Measurements from ENCODE around the gene CDK8.

- PRO-cap: no peak
Observed at GRCh38 chr13:24626558-24627018, 53.6 kb upstream of the ATP12A start.

DNA sequence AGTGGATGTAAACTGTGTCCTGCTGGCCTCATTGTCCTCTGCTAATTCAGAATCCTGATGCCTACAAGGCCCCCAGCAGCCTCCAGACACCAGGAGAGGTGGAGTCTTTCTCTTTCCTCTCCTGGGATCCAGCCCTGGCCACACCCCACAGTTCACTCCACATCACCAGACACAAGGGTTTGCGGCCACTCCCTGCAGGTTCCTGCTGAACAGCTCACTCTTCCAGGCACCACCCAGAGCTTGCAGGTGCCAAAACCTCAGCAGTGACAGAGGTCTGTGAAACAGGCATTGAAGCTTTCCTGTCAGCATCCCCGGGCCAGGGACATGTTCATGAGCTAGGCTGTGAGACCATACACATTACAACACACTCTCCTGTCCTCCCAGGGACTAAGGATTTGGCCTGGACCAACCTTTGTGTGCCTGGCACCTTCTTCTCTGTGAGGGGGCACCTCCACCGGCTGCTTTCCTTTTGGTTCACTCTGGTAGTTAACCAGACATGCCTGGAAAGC lies 11.2 kb upstream of the ATP12A start:
- PRO-cap: no peak

DNA sequence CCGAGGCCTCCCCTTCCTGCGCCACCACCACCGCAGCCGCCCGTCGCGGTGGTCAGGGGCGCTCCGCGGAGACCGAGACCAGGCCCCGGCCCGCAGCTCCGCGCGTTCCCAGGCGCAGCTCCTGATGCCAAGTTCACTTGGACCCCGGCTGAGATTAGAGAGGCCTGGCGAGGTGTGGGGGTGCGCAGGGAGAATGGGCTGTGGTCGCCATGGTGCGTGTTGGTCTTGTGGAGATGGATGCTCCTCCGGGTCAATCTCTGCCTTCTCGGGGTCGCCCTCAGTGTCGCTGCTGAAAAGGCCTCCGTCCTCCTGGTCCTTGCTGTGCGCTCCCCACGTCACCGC lies 17.9 kb upstream of the RNF17 start:
- PRO-cap: no peak

DNA sequence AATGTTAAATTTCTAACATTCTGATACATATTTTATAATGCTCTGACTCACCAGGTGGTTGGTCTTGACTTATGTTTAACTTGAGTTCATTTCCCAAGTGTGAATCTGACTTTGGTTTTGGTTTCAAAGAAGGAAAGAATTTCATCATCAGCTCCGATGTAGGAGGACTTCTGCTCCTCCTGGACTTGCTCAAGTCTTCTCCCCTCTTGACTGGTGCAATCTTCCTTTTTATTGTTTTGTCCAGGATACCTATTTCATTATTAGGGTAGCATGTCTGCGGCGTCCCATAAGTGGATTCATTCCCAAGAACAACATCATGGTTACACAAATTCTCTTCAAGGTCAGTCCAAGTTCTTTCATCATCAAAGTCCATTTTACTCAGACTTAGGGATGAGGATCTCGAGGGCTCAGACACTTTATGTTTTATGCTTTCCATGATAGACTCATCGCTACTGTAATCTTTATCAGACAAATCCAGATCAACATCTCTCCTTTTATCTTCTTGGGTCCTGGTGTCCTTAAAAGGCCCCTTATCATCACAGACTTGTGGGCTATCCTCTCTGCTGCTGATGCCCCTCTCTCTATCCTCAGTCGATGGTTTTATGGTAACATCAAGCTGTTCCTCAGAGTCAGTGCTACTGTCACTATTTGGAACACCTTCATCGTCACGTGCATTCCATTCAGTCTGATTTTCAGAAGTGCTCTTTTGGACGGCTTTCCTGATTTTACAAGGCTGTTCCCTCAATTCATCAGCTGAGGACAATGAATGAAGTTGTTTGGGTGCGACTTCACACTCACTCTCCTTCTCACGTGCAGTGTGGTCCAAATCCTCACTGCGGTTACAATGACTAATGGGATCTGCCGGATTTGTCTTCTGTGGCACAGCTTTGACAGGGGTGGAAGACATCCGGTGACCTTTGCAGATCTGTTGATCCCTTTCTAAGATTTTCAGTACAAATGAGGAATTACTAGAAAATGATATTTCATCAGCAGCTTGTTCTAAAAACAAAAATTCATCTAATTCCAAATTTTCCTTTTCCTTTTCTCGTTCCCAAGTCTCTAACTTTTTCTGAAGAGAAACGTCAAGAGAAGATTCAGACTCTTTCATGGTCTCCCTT lies 17.0 kb downstream of the CENPJ start:
- PRO-cap: no peak

GRCh38 chr13:25046912-25047755 lies 48.8 kb upstream of the PABPC3 start:
- PRO-cap: no peak

DNA sequence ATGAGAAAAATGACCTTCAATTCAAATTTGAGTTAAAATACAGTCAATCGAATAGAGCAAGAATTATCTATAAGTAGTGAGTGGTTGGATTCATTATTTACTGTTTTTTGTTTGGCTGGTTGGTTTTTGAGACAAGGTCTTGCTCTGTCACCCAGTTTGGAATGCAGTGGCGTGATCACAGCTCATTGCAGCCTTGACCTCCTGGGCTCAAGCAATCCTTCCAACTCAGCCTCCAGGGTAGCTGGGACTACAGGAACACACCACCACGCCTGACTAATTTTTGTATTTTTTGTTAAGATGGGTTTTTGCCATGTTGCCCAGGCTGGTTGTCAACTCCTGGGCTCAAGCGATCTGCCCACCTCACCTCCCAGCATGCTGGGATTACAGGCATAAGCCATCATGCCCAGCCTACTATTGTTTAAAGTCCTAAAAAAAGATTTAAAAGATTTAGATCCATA lies 25.0 kb downstream of the MTMR6 start:
- PRO-cap: no peak

DNA sequence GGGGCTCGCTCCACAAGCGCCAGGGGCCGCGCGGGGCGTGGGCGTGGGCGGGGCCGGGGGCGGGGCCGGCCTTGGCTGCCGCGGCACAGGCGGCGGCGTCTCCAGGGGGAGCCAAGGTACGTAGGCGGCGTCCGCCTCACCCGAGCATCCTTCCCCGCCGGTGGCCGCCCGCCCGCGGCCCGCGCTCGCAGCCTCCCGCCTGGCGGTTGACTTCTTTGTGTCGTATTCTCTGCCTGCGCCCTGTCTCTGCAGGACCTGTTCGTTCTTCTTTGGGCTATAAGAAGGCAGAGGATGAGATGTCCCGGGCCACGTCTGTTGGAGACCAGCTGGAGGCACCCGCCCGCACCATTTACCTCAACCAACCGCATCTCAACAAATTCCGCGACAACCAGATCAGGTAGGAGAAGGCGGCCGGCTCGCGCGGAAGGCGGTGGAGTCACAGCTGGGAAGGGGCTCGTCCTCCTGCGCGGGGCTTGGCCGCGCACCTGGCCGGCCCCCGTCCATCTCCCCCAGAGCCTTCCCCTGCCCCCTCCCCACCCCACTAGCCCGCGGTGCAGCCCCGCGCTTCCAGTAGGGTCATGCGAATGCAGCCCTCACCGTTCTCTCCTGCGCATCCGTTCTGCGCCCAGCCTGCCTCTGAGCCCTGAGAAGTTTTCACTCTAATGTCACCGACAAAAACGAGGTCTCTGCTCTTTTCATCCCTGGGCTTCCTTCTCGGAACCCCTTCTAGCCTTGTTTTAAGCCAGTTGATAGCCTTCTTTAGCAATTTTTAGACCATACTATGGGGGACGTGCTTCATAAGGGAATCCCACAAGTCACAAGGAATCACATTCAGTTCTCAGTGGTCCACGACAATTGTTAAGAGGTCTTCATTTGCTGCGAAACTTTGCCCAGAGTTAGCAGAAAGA lies 97.2 kb downstream of the ATP8A2 start:
- PRO-cap: no peak

DNA sequence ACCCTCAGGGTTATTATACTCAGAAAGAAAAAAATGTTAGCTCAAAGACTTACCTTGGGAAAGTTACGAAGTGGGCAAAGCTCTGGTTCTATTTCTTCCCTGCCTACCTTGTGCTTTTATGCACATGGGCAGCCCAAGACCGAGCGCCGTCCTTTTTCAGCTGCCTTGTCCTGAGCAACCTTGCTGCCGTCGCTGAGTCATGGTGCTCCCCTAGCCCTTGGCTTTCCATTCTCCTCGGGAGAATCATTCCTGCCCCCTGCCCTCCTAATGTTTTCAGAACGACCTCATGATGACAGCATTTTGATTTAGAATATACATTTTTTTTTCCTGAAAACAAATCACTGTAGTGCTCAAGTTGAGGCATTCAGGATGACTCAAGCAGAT lies 279.9 kb downstream of the SHISA2 start:
- PRO-cap: no peak

DNA sequence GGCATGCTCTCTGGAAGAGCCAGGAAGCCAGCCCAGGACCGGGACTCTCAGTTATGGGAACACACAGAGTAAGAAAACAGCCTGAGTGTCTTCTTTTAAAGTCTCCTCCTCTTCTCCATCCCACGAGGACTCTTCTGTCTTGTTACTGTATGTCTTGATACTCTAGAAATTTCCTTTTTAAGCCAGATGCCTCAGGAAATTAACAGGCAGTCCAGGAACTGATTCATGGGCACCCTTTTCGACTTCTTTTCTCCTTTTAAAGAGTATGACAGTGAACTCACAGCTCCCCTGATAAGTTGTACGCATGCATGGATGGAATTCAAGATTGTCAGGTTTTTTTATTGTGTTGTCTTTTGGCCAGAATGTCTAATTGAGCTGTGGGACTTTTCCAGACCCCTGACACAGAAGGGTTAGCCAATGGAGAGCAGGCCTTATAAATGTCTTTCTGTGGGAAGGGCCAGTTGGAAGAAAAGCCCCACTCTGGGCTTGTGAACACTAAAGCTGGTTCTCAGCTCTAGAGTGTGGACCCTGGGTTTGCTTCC lies 33.5 kb downstream of the SHISA2 start:
- PRO-cap: no peak

DNA sequence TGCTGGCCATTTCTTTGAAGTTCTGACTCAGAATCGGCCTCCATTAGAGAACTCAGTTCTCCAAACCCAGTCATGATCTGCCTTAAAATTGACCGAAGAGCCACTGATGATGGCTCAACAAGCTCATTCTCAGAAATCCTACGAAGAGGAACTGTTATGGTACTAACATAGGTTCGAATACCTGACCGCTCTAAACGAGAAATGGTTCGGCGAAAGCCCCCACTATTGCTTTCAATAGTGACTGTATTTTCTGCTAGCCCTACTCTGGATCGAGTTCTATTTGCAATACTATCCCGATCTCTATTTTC lies 7.8 kb downstream of the RNF6 start:
- PRO-cap: no peak

- PRO-cap: bidirectional peak, plus-strand start at chr13:26254129, minus-strand start at chr13:26254077; bidirectional peak, plus-strand start at chr13:26254505, minus-strand start at chr13:26254352
Observed at GRCh38 chr13:26253517-26254572, at the start of gene CDK8. CDK8 (plus strand) TSS chr13:26254129.

- PRO-cap: no peak
Observed at GRCh38 chr13:26255244-26255669, 1.3 kb downstream of the CDK8 start.

DNA sequence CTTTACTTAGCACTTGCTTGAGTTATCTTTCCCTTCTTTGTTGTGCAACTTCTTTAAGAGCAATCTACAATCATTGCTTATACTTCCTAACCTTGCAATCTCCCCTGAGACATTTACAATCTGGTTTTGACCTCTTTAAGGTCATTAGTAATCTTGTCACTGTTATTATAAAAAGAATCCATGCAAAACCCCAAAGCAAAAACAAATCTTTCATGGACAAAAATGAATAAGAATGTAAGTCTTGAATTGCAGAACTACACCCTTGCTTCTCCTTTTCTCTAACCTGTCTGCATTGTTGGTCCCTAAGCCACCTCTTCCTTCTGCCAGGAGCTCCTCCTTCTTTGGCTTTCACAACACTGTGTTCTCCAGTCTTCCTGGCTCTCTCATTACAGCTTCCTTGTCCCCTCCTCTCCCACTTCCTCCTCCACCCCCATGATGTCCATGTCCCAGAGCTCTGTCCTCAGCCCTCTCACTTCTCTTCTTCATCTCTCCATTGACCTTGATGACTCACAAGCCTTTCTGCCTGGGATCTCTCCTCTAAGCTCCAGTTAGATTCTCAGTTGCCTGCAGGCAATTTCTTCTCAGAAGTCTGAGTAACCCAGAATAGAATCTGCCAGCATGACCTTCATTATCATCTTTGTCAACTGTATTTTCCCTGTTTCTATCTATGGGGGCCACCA lies 100.4 kb upstream of the WASF3 start:
- PRO-cap: no peak

GRCh38 chr13:26966139-26966511 lies 205.5 kb downstream of the USP12 start:
- PRO-cap: unidirectional peak, plus-strand start at chr13:26966275

DNA sequence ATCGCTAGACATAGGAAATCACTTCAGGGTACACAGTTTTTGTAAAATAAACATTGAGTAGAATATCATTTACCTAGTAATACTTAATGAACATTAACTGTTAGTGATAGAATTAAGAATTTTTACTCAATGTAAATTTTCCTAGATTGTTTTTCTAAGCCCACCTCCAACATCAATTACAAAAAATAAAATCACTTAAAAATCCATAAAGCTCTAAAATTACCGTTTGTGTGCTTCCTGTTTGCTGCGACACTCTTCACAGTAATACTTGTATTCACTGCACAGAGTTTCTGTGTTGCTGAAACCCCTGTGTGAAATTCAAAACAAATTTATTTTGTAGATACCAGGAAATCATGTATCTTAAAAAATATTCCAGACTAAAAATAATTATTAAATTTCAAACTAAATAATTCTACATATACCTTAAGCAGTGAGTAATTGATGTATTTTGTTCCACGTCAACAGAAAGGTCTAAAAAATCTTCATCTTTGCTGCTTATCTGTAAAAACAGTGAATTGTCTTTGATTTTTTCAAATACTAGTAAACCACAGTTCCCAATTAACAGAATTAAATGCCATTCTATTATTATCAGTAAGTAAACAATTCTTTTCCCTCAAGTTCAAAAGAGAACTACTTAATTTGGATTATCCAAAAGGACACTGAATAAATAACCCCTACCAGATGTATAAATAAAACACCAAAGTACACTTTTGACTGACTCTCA lies 81.8 kb downstream of the USP12 start:
- PRO-cap: no peak

- PRO-cap: no peak
Observed at GRCh38 chr13:27153836-27154299, 17.7 kb downstream of the USP12 start.

DNA sequence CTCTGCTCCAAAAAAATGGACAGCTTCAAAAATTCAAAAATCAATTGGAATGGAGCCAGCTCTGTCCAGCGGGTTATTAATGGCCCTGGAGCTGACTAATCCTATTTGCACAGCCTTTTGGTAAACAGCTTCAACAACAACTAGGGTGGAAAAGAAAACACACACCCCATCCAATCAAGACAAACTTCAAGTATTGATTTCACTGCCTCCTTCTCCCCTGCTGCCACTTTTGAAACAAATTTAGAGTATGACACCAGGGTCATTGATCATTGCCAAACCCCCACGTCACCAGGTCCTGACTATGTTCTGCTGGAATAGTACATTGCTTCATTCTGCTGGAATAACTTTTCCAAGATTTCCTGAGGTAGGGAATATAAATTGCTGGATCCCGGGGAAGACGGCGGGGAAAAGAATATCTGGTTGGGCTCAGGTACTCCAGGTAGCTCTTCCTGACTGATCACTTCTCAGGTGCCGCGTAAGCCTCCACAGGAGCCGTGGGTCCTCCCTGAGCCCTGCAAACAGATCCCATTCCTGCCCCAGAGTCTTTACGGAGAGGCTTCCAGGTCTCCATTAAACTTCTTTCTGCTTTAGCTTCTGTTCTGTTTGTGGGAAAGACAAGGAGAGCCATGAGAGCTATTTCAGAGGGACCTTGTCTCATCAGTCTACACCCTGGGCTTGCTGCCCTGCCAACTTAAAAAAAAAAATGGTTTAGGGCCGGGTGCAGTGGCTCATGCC lies 56.7 kb upstream of the GTF3A start:
- PRO-cap: no peak

DNA sequence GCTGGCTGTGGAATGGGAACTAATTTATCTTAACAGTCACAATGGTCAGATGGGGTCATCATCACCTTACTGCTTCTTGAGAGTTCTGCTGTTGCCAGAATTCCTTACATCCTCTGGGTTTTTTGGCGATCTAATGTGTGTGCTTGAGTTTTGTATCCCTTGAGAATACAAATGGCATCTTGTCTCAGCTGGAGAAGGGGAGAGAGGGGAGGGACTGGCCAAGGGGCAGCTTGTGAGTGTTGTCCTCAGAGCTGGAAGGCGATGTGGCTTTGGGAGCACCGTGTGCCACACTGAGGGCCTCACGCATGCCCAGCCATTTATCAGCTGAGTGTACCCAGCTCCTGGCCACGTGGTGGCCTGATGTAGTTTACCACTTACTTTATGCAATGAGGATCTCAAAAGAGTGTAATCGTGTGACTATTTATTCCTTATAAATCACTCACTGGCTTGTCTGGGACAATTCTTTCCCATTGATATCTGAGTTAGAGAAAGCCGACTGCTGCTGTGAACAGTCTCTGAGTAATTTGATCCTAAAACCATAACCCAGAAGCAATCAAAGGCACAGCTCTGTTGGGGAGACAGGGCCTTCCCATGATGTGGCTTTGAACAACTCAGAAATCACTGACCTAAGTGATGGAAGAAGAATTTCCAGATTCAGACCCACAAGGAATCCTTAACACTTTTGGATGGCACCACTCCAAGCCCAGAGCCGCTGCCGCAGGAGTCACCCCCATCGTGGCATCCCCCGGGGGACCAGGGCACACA lies 53.8 kb upstream of the MTIF3 start:
- PRO-cap: no peak

- PRO-cap: no peak
Observed at GRCh38 chr13:27594541-27595661, 25.4 kb downstream of the LNX2 start.

DNA sequence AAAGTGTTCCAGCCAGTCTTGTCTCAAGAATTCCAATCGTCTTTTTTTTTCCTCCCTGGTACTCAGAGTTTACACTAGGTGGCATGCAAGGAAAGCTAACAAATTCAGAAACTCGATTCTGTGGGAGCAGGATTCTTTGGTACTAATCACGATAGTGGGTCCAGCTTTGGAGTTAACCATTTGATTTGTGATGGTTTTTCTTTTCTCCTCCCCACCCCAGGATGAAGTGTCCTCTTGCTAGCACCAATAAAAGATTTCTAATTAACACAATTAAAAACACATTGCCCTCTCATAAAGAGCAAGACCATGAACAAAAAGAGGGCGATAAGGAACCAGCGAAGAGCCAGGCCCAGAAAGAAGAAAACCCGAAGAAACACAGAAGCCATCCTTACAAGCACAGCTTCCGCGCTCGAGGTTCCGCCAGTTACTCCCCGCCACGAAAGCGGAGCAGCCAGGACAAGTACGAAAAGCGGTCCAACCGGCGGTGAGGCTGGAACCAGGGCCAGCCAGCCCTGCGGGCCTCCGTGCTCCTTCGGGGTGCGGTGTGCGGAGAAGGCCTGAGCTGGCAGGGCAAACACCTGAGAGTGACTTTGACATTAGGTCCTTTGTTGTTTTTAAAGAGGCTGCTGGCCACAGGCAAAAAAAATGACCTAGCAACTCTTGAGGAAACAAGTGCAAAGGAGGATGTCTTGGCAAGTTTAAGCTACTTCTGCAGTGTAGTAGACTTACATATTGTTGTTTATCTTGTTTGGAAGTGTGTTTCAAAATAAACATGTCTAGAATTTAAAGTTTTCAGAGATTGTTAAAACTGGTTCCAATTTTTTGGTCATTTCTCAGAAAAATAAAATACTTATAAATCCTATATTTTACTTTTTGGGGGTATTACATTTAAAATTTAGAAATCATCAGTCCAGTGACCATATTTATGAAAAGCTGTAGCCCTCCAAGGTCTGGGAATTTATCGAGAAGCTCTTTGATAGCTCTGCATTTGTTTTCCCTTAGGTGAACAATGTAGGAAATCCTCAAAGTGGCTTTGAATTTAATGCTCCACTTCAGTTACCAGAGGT lies 44.1 kb downstream of the POLR1D start:
- PRO-cap: no peak

Measured in gallbladder (tissue), 1 donor.